Measurements from ENCODE around the genes LYST, ERO1B and RGS7.

GRCh38 chr1:235504522-235505543 is 581 bp upstream of the B3GALNT2 start:
- PRO-cap: bidirectional peak, plus-strand start at chr1:235504744, minus-strand start at chr1:235504452; bidirectional peak, plus-strand start at chr1:235505135, minus-strand start at chr1:235504899
- RAMPAGE, long total RNA, 4 experiments: no peak in any of the 4 experiments

- PRO-cap: no peak
- RAMPAGE, long total RNA, 4 experiments: no peak in any of the 4 experiments
Observed at GRCh38 chr1:235632588-235632874, 17.1 kb downstream of the GNG4 start.

- PRO-cap: unidirectional peak, plus-strand start at chr1:235866273; unidirectional peak, plus-strand start at chr1:235866540; bidirectional peak, plus-strand start at chr1:235866639, minus-strand start at chr1:235866635; unidirectional peak, minus-strand start at chr1:235866744; bidirectional peak, plus-strand start at chr1:235867177, minus-strand start at chr1:235866942
- RAMPAGE, long total RNA, 4 experiments: start-site peak on the minus strand in 3 of 4 experiments, at chr1:235866877-235866955 at its widest, 459 to 731 reads per replicate
Observed at GRCh38 chr1:235866159-235867081, at the start of gene LYST. TSS of gene LYST (minus strand) at chr1:235866906.

GRCh38 chr1:235903036-235903469 is 36.3 kb upstream of the LYST start:
- PRO-cap: no peak
- RAMPAGE, long total RNA, 4 experiments: no peak in any of the 4 experiments

DNA sequence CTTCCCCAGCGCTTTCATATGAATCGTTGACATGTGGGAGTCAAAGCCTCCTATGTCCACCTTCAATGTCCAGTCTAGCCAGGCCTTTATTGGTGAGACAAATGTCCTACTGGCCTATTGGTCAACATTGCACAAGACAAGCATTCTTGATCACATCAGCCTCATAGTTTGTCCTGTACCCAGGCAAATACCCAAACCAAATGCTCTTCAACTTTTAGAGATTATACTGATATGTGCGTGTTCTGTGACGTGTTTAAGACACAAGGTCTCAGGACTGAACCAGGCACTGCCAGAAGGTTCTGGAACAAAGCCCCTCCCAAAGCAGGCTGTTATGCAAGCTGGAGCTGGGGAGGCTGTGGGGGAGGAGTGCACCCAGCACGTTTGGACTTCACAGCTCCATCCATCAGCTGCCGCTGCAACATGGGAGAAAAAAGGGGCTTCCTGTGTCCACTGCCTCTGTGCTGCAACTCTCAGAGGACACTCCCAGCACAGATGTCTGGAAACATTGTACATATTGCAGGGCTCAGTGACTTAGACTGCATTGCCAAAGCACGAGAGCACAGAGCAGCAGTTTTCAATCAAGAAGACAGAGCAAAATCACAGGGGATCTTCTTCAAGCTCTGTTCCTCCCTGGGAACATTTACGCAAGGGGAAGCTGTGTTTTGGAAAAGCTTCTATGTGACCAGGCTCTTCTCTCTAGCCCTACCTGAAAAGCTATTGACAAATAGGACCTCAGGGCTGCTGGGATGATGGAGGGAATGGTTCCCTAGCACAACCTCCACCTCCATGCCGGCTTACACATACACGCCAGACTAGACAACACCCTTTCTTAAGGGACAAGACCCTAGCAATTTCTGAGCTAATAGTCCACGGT is 45.8 kb downstream of the NID1 start:
- PRO-cap: unidirectional peak, minus-strand start at position 201 of the sequence; bidirectional peak, plus-strand start at position 541 of the sequence, minus-strand start at position 420 of the sequence
- RAMPAGE, long total RNA, 4 experiments: no peak in any of the 4 experiments

GRCh38 chr1:236042480-236042897 is 22.4 kb downstream of the NID1 start:
- PRO-cap: no peak
- RAMPAGE, long total RNA, 4 experiments: no peak in any of the 4 experiments

GRCh38 chr1:236090828-236091174 is 25.9 kb upstream of the NID1 start:
- PRO-cap: no peak
- RAMPAGE, long total RNA, 4 experiments: no peak in any of the 4 experiments

DNA sequence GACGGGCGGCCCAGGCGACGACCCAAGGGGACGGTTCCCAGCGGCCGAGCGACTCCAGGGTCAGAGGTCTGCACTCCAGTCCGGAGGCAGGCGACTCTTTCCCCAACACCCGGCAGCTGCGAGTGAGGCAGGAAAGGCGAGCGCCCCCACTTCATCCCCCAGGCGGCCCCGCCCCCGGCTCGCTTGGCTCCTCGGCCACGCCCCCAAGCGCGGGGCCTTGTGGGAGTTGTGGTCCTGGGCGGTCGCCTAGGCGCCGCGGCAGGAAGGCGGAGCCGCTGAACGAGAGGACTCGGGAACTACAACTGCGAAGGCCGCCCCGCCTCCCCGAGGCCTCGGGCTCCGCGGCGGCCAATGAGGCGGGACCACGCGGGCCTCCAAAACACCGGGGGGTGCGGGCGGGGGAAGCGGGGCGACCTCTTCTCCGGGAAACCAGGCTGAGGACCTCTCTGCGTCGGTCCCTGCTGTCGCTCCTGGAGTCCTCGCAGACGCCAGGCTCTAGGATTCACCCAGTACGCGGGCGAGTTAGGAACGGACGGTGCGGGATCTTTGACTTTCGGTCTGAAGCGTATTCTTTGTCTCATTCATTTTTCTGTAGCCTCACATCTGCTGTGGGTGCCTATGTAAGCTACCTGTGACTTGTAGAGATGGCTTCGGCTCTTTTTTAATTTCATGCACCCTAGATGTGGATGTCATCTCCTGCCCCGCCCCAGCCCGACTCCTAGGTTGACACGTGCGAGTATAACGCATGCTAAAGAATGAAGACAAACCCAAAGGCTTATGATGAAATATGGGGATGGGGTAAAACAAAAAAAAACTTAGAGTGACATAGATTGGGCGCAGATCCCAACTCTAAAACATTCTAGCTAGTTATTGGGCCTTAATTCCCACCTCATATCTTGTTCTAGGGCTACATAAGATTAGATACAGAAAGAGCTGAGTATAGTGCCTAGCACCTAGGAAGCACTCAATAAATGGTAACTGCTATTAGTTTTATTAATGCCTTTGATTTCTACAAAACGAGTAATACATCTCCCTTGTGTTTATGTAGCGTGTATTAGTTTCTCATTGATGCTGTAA is at the start of gene ERO1B:
Gene ERO1B, minus strand, starts transcription at position 124 of the 1,077 bp plus-strand sequence.
- PRO-cap: bidirectional peak, plus-strand start at position 261 of the sequence, minus-strand start at position 124 of the sequence
- RAMPAGE, long total RNA, 4 experiments: start-site peak on the minus strand in 4 of 4 experiments, centred at positions 90 to 159 of the sequence, 26 to 146 reads per replicate

DNA sequence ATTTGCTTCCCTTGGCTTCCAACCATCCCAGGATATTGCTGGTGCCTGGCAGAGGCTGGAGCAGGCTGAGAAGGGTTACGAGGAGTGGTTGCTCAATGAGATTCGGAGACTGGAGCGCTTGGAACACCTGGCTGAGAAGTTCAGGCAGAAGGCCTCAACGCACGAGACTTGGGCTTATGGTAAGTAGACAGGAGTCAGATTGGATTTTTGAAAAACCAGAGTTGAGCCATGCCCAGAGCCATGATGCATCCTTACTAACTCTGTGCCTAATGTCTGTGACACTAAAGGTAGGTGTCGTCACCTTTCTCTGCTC is 52.3 kb upstream of the MTR start:
- PRO-cap: no peak
- RAMPAGE, long total RNA, 4 experiments: no peak in any of the 4 experiments

- PRO-cap: no peak
- RAMPAGE, long total RNA, 4 experiments: no peak in any of the 4 experiments
Observed at GRCh38 chr1:236760811-236761344, 34.2 kb upstream of the MTR start.

GRCh38 chr1:236796429-236796886 is 1.4 kb downstream of the MTR start:
- PRO-cap: no peak
- RAMPAGE, long total RNA, 4 experiments: no peak in any of the 4 experiments

DNA sequence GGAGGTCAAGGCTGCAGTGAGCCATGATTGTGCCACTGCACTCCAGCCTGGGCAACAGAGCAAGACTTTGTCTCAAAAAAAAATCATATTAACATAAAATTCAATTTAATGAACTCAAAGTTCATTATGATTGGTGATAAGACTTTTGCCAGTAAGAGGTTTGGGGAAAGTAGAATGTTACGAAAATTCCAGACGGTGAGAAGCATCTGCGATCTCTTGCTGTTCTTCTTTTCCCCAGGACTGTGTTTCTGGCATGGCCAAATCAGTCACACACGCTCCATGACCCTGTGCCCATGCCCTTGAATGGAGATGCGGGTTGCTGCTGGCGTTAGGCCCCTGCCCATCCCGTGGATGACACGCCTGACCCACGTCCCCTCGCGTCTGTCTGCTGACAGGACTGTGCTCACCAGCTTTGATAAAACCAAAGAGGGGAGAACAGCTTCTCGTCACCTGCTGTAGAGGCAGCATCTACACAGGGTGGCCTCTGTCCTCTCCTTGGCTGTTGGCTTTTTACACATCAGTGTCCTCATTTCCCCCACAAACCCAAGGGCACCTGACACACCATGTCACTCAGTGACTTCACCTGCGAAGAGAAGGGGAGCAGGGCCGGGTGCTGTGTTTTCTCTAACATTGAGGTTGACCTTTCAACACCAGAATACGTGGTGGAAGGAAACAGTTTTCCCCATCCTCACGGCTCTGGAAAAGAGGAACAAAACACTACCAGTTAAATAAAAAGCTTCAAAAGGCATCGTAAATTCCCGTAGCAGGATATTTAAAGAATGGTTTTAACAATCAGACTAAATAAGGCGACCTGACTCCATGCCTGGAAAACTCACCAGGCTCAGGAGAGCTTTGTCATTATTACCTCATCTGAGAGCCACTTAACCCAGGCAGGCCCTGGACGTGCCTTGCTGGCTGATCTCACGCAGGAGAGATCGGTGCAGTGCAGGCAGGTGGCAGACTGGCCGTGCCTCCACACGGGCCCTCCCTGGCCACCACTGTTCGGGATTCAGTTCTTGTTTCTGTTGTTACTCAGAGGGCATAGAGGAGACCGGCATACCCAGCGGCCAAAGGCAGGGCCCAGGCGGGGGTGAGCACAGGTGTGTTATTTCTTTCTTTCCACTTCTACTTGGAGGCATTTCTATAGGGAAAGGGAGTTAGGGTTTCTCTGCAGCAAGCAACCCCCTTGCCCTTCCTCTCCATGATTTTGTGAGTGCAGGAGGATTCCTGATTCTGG is 6.7 kb downstream of the MT1HL1 start:
- PRO-cap: unidirectional peak, plus-strand start at position 928 of the sequence
- RAMPAGE, long total RNA, 4 experiments: no peak in any of the 4 experiments

DNA sequence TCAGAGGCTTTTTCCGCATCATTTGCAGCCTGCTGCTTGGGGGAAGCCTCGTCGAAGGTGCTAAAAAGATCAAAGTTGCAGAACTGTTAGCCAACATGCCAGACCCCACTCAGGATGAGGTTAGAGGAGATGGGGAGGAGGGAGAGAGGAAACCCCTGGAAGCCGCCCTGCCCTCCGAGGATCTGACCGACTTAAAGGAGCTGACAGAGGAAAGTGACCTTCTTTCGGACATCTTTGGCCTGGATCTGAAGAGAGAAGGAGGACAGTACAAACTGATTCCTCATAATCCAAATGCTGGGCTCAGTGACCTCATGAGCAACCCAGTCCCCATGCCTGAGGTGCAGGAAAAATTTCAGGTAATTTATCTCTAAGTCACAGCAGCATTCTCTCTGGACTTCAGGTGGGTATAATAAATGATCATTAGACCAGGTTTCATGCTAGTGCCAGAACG is 106.1 kb downstream of the ZP4 start:
- PRO-cap: no peak
- RAMPAGE, long total RNA, 4 experiments: start-site peak on the plus strand in 1 of 4 experiments, centred at position 220 of the sequence, 80 reads per replicate

- PRO-cap: no peak
- RAMPAGE, long total RNA, 4 experiments: no peak in any of the 4 experiments
Observed at GRCh38 chr1:237940646-237940984, 49.9 kb upstream of the ZP4 start.

- PRO-cap: no peak
- RAMPAGE, long total RNA, 4 experiments: no peak in any of the 4 experiments
Observed at GRCh38 chr1:238485035-238485475, 594.3 kb upstream of the ZP4 start.

- PRO-cap: no peak
- RAMPAGE, long total RNA, 4 experiments: no peak in any of the 4 experiments
Observed at GRCh38 chr1:239997752-239998426, 93.8 kb upstream of the FMN2 start.

GRCh38 chr1:240093475-240094085 is 1.9 kb downstream of the FMN2 start:
- PRO-cap: no peak
- RAMPAGE, long total RNA, 4 experiments: no peak in any of the 4 experiments

DNA sequence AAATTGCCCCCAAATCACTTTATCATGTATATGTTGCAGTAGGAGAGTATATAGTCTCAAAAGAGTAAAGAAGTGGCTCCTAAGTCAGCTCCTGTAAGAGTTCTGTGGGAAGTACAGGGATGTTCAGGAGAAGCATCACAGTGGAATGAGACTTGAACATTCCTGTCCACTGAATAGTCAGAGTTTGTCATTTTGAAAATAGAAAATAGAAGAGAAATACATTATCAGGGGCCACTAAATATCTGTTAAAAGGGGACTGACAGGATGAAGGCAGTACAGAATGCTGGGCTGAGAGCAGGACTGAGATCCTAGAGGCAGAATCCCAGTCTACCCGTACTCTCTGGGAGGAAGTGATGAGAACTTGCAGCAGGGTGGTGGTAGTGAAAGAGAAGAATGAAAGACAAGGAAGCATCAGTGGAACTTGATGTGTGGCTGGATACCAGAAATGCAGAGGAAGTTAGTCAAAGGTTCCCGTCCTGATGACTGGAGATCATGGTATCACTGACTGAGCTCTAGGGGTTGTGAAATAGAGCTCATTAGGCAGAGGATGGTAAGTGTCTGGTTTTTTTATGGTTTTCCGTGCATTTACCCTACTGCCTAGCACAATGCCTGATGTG is 153.4 kb downstream of the FMN2 start:
- PRO-cap: no peak
- RAMPAGE, long total RNA, 4 experiments: no peak in any of the 4 experiments

GRCh38 chr1:241356607-241357613 is at the start of gene RGS7:
TSS of gene RGS7 (minus strand) at chr1:241357205.
- PRO-cap: no peak
- RAMPAGE, long total RNA, 4 experiments: no peak in any of the 4 experiments

- PRO-cap: no peak
- RAMPAGE, long total RNA, 4 experiments: no peak in any of the 4 experiments
Observed at GRCh38 chr1:241524889-241525367, 5.4 kb upstream of the FH start.